AG10803 (cell line): Measurements from ENCODE around the gene TTC39A.

DNA sequence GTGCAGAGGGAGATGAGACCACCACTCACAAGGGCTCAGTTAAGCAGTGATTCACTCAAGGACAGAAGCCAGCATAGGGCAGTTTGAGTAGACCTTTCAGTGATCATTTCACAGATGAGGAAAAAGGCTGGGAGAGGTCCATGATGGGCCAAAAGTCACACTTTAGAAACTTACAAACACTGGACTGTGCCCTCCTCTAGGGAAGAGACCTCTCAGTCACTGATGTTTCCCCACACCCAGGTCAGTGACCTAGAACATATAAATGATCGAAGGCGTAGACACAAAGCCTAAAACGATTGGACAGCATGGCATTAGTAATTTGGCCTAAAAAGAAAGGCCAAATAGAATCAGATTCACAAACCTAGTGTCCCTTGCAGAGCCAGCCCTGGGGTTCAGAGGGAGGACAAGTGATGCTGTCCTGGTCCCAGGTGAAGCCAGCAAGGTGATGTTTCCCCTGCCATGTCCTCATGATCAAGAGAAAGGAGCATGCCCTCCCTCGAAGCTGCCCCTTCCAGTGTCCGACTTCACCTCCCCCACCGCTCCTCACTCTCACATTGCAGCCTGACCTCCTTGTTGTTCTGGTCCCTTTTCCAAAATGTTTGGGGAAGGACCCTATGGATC is 27.7 kb downstream of the TRABD2B start:
- RRBS = no CpG with 5 or more reads among the region's 6 CpGs

- RRBS = no CpG with 5 or more reads among the region's 7 CpGs
Measured at GRCh38 chr1:48253187-48254087, 30.9 kb downstream of the SLC5A9 start.

- RRBS = no CpG with 5 or more reads among the region's 5 CpGs
Measured at GRCh38 chr1:48451523-48452170, 20.4 kb downstream of the SPATA6 start.

DNA sequence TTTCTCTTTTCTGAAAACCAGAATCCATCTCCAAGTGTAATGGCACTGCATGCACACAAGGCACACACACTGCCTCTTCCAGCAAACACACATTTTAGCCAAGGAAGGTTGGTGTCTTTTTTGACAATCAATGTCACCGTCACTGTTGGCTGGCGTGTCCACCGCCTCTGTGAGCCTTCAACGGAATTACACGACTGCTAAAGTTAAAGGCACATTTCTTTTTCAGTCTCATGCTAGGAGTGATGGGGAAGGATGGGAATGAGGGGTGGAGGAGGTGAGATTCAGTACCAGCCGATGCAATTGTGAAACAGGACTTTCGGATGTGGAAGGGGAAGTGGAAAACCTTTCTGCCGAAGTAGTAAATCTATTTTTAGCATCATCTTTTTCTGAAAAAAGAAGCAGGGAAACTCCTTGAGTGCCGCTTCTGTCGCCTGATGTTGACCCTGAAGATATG is 1.4 kb downstream of the ELAVL4 start:
- RRBS = no CpG with 5 or more reads among the region's 10 CpGs

DNA sequence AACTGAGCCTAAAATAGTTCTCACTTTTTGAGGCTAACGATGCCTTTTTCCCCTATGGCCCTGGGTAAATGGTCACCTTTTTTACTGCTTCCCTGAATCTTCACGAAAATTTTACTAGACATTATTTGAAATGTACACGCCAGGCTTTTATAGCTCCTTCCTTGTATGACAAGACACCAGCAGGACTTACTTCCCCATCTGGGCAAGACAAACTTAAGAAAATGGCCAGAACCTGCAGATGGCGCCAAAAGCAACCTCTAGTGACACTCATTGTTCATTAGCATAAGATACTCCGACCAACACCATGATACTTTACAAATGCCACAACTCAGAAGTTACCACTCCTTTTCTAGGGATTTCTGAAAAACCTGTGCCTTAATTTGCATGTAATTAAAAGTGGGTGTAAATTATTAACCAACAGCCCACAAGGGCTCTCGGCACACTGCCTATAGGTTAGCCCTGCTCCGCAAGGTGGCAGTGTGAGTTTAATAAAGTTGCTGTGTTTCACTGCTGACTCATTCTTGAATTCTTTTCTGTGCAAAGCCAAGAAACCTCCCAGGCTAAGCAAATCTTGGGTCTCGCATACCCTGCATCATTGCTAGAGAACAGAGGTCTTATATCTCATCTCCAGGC is 86.6 kb downstream of the FAF1 start:
- RRBS = no CpG with 5 or more reads among the region's 8 CpGs

- RRBS = no CpG with 5 or more reads among the region's 7 CpGs
Measured at GRCh38 chr1:50933170-50933837, 26.8 kb downstream of the FAF1 start.

DNA sequence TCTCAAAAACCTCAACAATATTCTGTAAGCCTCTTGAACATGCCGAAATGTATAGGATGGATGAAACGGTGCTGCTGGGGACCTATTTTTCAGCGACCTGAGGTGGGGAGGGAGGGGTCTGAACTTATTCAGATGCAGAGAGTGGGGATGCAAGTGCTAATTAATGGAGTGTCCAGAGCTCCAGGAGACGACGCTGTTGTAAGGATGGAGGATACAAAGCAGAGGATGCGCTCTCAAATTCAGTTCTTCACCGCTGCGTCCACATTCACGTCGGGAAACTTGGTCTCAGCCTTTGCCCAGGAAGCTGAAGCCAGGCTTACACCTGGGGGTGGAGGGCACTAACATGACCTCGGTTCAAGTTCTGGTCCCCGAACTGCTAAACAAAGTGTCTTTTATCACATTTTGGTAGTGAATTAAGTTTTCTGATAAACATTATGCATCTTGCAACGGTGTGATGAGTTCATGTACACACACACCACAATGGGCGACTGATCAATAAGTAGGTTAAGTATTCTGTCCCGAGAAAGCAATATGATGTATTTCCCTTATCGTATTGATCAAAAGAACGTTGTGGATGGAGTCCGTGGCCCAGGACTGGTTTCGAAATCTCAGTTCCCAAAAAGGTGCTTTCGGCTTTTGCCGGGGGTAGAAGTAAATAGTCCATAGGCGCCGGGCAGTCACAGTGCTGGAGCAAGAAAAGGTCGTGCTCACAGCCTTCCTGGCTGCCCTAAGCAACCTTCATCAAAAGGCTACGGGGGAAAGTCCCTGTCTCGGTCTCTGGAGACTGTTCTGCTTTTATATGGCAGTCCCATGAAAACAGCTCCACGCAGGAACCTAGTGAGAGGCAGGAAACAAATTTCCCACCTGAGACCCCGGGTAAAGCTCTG is 6.6 kb downstream of the CDKN2C start:
- RRBS = 0% methylated on average over 1 of the region's 28 CpGs

- RRBS = 3% methylated on average over 61 of the region's 97 CpGs
Measured at GRCh38 chr1:51329963-51330893, at the start of gene TTC39A. Gene TTC39A, minus strand, starts transcription at chr1:51330562.

DNA sequence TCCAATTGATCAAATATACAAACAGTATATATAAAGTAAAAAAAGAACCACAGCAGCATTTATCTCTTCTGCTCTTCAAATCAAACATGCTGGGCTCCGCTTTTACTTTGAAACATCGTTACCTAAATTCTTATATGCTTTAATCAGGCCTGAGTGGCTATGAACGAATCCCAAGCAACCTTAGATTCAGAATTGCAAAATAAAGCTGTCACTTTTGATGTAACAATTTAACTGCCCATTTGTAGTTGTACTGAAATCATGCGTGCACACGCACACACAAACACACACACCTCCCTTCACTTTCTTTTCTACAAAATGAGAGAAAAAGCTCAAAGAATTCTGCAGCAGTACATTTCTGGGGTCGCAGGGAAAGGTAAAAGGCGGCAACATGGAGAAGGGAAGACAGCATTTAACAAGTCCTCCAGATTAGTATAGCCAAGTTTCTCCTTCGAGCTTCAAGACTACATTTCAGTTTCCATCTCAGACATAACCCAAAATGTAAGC is 92.1 kb upstream of the TTC39A start:
- RRBS = no CpG with 5 or more reads among the region's 8 CpGs

DNA sequence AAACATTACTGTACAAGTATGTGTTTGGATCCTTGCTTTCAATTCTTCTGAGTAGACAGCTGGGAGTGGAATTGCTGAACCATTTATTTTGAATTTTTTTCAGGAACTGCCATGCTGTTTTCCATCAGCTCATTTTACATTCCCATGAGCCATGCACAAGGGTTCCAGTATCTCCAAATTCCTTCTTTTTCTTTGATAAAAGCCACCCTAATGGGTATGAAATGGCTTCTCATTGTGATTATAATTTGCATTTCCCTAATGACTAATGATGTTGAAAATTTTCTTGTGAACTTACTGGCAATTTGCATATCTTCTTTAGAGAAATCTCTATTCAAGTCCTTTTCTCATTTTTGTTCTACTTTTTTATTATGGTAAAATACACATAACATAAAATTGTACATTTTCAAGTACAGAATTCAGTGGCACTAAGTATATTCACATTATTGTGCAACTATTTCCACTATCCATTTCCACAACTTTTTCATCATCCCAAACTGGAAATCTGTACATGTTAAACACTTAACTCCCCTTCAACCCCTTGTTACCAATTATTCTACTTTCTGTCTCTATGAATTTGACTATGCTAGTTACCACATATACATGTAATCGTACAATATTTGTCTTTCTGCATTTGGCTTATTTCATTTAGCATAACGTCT is 19.5 kb downstream of the EPS15 start:
- RRBS = no CpG with 5 or more reads among the region's 2 CpGs

DNA sequence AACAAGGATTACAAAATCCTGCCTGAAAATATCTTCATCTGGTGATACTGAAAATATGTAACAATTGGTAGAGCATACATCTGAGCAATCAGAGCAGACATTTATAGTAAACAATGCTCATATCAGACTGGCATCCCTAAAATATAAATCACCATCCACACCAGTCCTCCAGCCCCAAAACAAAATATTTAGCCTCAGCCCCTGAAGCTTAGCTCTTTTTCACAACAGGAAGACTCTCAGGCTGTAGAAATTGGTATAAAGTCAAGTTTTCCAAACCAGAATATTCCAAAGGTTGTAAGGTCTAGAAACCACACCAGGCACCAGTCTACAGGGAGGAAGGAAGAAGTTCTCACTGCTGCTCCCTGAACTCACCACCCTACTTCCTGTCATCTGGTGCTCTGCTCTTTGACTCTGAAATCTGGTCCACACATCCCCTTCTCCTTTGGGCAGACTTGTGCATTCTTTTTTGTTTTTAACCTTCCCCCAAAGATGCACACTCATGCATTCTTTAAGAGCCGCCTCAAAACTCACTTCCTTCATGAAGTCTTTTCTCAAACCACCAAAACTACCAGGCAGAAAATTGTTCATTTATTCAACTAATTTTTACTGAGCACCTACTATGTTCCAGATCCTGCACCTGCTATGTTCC is 29.9 kb upstream of the EPS15 start:
- RRBS = no CpG with 5 or more reads among the region's 1 CpG

GRCh38 chr1:51686284-51687099 is 69.6 kb downstream of the OSBPL9 start:
- RRBS = no CpG with 5 or more reads among the region's 3 CpGs

- RRBS = no CpG with 5 or more reads among the region's 2 CpGs
Measured at GRCh38 chr1:51690039-51690608, 73.2 kb downstream of the OSBPL9 start.

GRCh38 chr1:51729729-51730556 is 113.1 kb downstream of the OSBPL9 start:
- RRBS = 4% methylated on average over 22 of the region's 39 CpGs

DNA sequence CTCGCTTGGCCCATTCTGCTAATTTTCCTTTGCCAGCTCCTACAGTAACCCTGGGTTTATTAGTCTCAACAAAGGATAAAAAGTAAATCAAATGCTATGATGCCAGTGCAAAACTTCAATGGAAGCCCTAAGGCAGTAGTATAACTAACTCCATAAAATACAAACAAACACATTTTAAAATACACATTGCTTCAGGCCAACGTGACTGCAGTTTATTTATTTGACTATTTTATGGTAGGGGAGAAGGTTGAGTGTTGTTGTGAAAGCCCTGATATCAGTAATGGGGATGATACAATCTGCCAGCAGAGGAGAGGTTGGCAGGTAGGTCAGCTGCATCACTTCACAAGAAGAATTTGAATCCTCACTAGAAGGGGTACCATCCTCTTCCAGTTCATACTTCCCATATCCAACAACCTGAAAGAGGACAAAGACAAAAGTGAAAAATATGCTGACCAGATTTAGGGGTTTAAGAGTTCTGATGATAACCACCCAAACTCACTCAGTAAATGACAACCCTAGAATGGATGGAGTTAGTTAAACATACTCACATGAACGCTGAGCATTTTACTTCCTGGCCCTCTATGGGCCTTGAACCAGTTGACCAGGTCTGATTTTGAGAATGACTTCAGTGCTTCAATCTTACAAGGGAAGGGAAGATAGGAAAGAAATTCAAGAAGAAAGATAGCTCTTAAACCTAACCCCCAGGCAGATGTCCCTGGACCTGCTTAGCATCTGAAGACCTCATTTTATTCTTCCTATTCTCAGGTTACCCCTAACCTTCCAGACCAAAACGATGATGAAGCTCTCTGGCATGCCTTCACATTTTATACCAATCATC is 89.3 kb downstream of the NRDC start:
- RRBS = no CpG with 5 or more reads among the region's 4 CpGs

DNA sequence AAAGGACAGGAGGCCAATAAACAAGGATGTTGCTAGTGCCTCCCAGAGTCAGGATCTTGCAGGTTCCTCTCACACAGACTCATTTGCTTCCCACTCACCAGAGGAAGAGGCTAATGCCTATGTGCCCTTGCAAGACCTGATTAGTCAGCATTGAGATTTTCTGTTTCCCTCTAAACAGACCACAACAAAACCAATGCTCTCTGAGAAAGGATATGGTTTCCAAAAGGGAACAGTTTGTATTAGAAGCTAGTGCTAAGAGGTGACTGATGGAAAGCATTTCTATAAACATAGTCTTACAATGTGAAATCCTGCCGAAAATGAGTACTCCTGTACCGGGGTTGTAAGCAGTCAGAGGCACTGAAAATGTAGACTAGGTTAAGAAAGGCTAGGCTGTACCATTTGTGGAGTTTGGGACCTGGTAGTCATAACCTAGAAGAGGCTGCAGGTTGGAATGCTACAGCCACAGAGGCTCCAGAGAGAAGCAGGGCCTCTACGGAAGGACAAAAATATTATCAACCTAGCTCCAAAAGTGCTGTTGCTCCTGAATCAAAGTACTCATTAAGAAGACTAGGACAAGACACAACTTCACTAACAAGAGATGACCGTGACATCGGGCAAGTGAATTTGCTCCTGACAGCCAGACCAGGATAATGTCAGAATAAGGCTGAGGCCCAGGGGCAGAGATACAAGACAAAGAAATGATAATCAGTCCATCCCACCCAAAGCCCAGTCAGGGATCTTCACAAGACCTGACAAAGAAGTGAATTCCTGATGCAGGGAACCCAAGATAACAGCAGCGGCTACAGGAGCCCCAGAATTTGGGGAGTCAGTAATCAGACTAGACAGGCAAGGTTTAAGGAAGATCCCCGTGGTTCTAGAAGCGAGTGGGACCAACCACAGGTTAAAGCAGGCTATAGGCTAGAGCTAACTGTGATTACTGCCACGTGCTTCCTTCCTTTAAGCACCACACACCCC is 85.3 kb downstream of the NRDC start:
- RRBS = no CpG with 5 or more reads among the region's 9 CpGs

- RRBS = no CpG with 5 or more reads among the region's 3 CpGs
Measured at GRCh38 chr1:52054818-52054940, 312 bp downstream of the TXNDC12 start.

DNA sequence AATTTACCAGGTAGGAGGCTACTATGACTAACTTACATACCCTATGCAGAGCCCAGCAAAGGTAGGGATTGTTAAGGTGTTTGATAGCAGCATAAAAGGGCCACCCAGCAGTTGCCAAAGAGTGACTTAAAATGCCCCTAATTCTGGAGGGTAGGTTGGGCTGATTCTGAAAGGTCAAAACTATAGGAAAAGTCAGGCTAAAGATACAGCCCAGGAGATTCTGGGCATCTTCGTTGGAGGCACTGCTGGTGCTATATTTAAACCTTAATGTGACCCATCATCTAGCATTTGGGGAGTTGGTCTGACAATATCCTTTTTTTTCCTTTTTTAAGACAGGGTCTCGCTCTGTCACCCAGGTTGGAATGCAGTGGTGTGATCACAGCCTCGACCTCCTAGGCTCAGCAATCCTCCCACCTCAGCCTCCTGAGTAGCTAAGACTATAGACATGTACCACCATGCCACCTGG is 21.7 kb downstream of the BTF3L4 start:
- RRBS = no CpG with 5 or more reads among the region's 3 CpGs

GRCh38 chr1:52360054-52360708 is 5.8 kb downstream of the CC2D1B start:
- RRBS = no CpG with 5 or more reads among the region's 16 CpGs

DNA sequence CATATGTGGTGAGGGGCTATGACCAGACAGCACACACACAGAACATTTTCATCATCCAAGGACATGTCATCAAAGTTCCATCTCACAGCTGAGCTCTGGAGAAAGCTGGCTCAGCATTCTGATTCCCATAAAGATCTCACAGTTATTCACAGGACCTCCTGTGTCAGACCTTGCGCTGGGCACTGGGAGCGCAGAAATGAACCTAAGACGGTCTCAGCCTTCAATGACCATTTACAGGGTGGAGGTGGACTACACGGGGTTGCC is 1.0 kb downstream of the CC2D1B start:
- RRBS = no CpG with 5 or more reads among the region's 4 CpGs